Diencephalon (tissue), 2 donors: ENCODE measurements around the genes UBL3, USPL1 and ALOX5AP.

GRCh38 chr13:29543476-29543964 lies 52.0 kb downstream of the SLC7A1 start:
- RAMPAGE, long total RNA = no peak

- RAMPAGE, long total RNA = no peak
Observed at GRCh38 chr13:29585007-29585728, 10.3 kb downstream of the SLC7A1 start.

GRCh38 chr13:29647011-29647806 lies 51.7 kb upstream of the SLC7A1 start:
- RAMPAGE, long total RNA = no peak

GRCh38 chr13:29676962-29677231 lies 81.4 kb upstream of the SLC7A1 start:
- RAMPAGE, long total RNA = no peak

- RAMPAGE, long total RNA = no peak
Observed at GRCh38 chr13:29850143-29850723, at the start of gene UBL3. TSS of gene UBL3 (minus strand) at chr13:29850617.

- RAMPAGE, long total RNA = no peak
Observed at GRCh38 chr13:29925221-29925815, 74.9 kb upstream of the UBL3 start.

- RAMPAGE, long total RNA = no peak
Observed at GRCh38 chr13:30061216-30061452, 210.7 kb upstream of the UBL3 start.

GRCh38 chr13:30157598-30158059 lies 149.7 kb downstream of the KATNAL1 start:
- RAMPAGE, long total RNA = no peak

GRCh38 chr13:30396380-30397176 lies 25.7 kb upstream of the UBE2L5 start:
- RAMPAGE, long total RNA = no peak

GRCh38 chr13:30466790-30467335 lies 1.1 kb upstream of the HMGB1 start:
- RAMPAGE, long total RNA = no peak

- RAMPAGE, long total RNA = start-site peak on the plus strand at chr13:30617919-30618028, 3,105 and 1,289 reads in 2 replicates
Observed at GRCh38 chr13:30617639-30618679, at the start of gene USPL1. TSS of gene USPL1 (plus strand) at chr13:30617920.

GRCh38 chr13:30668292-30668802 lies 50.6 kb downstream of the USPL1 start:
- RAMPAGE, long total RNA = no peak

DNA sequence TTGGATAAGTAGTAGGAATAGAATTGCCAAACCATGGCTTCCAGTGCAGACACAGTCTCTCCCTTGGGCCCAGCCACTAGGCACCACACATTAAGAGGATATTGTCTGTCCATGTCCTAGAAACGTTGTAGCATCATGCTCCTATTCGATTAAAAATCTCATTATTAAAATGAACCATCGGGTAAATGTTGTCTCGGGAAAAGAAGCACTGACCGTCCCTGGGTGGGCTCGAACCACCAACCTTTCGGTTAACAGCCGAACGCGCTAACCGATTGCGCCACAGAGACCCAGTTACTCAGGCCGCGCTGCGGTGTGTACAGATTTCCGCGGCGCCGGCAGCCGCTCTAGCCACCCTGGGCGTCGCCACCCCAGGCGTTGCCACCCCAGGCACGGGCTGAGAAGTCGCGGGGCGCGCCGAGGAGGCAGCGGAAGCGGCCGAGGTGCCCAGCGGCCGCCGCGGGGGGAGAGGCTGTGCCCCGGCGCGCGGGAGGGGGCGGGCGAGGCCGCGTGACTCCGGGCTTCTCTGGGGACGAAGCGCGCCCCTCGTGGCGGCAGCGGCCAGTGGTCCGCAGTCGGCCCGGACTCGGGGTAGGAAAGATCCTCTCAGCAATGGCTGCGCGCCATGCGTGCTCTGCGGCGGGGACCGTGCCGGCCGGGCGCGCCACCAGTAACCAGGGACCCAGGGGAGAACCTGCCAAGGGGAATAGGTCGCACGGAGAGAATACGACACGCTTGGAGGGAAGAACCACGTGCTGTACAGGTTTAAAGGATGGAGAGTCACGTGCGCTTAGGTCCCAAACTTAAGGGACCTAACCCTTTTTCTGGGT lies 56.2 kb downstream of the USPL1 start:
- RAMPAGE, long total RNA = no peak

GRCh38 chr13:30735209-30735830 lies at the start of gene ALOX5AP:
TSS of gene ALOX5AP (plus strand) at chr13:30735543.
- RAMPAGE, long total RNA = start-site peak on the plus strand at chr13:30735542-30735597, 409 and 23 reads in 2 replicates

- RAMPAGE, long total RNA = no peak
Observed at GRCh38 chr13:30792635-30793004, 57.3 kb downstream of the ALOX5AP start.

DNA sequence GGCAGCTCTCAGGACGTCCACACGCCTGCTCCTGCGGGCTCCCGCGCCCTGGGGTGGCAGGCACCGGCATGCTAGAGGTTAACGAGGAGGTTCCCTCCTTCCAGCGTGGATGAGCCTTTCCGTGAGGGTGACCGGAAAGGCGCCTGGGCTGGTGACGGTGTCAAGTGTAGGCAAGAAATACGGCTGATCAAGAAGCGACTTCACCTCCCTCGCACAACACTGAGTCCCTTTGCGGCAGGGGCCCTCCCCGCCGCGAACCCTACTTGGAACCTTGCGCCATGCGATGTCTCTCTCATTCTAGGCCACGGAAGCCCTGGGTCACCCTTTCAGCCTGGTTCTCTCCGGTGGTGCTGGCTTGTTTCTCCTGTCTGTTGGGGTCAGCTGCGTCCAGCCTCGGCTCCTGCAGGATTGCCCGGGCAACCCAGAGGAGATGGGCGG lies 67.8 kb downstream of the ALOX5AP start:
- RAMPAGE, long total RNA = no peak

DNA sequence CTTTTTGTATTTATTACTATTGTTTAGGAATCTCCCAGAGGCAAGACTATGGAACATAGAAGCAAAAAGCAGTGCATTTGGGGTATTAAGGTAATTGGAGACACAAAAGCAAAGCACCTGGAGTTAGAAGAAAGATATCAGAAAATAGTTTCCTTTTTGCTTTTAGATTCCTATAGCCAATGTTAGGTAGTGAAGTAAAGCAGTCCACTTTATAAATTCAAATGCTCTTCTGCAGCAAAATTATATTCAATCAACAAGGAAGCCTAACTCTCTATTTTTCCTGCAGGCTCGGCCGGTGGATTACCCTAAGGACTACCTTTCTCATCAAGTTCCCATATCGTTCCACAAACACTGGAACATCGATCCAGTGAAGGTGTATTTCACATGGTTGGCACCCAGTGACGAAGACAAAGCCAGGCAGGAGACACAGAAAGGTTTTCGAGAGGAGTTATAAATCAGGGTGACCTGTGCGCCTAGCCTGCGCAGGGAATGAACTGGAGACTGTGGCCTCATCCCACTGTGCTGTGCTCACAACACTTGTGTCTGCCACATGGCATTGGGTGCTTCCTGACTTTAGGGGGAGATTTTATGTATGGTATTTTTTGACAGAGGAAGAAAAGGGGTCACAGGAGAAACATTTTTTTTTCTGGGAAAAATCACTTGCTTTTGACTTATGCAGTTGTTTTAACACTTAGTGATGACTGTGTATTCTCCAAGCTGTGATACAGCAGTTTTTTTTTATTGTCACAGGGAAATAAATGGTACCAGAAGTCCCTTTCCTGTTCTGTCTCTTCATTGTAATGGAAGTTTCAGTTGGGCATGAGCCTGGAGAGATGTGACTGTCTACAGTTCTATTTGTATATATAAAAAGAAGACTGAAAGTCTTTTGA lies 129.7 kb downstream of the B3GLCT start:
- RAMPAGE, long total RNA = no peak

DNA sequence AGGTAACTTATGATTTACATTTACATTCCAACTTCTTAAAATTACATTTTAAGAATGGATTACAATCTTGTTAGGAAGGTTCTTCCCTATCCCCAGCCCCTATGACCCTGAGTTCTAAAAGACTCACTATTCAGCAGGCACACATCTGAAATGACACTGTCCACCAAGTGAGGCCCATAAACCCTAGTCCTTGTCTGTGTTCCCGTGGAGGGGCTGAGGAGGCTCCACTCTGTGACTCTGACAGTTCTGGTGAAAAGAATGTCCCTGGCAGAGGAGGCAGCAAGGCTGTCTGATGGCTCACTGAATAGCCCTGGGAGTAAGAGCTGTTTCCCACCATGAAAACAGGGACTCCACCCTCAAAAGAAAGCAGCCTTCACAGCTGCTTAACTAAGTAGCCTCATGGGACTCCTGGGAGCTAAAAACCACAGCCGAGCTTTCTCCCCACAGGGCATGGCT lies 135.3 kb upstream of the FRY start:
- RAMPAGE, long total RNA = no peak

DNA sequence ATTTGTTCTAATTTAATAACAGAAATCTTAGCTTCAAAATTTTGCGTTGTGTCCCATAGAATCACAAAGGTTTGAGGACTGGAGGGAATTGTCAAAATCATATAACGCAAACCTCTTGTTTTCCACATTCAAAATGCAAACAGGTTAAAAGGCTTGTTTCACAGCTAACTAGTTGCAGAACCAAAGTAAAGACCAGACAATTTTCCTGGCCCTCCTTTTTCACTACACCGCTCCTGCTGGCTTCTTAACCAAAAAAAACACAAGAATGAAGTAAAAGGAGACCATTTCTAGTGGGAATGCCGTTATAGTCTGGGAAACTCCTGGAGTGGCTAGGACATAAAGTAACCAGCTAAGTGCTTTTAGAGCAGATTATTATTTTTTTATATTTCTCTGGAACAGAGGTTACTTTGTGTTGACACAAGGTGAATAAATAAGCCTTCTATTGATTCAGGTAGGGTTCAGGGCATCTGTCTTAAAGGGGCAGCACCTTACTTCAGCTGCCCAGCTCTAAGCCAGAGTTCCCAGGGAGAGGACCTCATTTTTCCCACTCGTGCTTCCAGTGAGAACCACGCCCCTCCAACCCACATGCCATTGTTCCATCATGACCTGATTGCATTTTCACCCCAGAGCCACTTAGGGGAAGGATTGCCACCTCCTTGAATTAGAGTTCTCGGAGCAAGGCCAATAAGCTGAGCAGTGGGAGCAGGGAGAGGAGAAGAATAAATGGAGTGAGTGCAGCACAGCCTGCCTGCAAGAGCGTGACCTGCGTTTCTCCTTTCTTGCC lies 104.5 kb upstream of the FRY start:
- RAMPAGE, long total RNA = no peak

GRCh38 chr13:32016049-32016864 lies 15.3 kb upstream of the FRY start:
- RAMPAGE, long total RNA = no peak